Melanocyte of skin (primary cell): ENCODE measurements around the genes XRCC6 and NFAM1.

DNA sequence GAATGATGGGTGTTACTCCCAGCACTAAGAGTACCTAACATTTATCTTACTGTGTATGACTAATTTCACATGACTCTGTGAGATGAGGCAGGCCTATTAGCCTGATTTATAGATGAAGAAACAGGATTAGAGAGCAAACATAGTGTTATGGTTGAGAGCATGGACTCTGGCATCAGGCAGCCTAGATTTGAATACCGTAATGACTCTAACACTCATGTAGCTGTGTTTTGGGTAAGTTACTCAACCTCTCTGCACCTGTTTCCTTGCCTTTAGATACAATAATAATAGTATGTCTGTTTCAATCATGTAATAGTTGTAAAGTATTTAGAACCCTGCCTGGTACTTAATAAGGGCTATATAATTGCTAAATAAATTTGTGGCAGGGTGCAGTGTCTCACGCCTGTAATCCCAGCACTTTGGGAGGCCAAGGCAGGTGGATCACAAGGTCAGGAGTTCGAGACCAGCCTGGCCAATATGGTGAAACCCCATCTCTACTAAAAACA is 2.8 kb downstream of the ACO2 start:
- CAGE, long polyA plus RNA, 2 experiments, result no peak in any of the 2 experiments

- CAGE, long polyA plus RNA, 2 experiments, result no peak in any of the 2 experiments
These were observed 13.5 kb downstream of the ACO2 start for GRCh38 chr22:41482172-41483053.

- CAGE, long polyA plus RNA, 2 experiments, result start-site peak on the plus strand in 2 of 2 experiments, at chr22:41621290-41622083 at its widest, 83 to 6,878 reads per replicate
These were observed at the start of gene XRCC6 for GRCh38 chr22:41621124-41622209. TSS of gene XRCC6 (plus strand) at chr22:41621295.

- CAGE, long polyA plus RNA, 2 experiments, result no peak in any of the 2 experiments
These were observed 29.8 kb downstream of the SREBF2 start for GRCh38 chr22:41862581-41863318.

DNA sequence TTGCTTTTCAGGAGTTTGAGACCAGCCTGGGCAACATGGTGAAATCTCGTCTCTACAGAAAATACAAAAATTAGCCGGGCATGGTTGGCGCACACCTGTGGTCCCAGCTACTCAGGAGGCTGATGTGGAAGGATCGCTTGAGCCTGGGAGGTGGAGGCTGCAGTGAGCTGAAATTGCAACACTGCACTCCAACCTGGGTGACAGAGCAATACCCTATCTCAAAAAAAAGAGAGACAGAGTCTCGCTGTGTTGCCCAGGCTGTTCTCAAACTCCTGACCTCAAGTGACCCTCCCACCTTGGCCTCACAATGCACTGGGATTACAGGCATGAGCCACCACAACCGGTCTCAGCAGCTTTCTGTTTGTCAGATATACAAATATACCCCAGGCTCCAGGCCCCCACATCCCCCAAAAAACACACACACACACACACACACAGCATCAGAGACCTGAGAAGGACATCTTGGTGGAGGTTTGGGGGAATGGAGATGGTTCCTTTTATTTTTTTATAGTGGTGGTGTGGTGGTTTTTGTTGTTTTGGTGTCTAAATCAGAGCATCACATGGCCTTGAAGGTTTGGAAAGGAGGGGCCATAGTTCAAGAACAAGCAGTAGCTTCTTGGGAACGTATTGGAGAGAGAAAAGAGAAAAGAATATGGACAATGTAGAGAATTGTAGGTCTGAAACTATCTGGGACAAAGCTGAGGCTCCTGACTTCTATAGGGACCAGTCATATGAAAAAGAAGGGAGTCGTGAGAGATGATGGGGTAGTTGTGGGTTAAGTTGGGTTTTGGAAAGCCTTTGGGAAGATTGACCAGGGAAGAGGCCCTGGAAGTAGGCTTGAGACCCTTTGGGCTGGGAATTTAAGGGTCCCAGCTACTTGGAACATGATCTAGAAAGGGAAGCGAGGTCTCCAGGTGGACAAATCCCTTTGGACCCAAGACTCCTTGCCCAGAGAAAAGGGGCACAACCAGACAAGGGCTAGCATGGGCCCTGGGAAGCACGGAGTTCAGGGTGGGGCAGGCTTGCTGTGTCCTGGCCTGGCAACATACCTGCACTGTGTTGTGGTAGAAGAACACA is 32.2 kb downstream of the SREBF2 start:
- CAGE, long polyA plus RNA, 2 experiments, result no peak in any of the 2 experiments

DNA sequence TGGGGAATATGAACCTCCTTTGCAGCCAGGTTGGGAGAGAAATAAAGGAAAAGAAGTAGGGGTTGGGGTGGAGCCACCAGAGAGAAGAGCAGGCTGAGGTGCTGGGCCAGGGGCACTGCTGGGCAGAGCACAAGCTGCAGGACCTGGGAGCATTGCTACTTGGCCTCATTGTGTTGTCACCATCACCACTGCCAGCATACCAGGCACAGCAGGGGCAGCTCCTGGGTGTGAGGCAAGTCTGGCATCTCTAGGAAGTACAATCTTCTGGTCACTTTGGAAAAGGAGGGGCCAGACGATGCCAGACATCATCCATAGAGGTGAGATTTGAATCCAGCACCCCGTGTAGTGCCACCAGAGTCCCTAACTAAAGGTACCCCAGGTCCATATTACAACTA is 11.2 kb downstream of the NAGA start:
- CAGE, long polyA plus RNA, 2 experiments, result no peak in any of the 2 experiments

DNA sequence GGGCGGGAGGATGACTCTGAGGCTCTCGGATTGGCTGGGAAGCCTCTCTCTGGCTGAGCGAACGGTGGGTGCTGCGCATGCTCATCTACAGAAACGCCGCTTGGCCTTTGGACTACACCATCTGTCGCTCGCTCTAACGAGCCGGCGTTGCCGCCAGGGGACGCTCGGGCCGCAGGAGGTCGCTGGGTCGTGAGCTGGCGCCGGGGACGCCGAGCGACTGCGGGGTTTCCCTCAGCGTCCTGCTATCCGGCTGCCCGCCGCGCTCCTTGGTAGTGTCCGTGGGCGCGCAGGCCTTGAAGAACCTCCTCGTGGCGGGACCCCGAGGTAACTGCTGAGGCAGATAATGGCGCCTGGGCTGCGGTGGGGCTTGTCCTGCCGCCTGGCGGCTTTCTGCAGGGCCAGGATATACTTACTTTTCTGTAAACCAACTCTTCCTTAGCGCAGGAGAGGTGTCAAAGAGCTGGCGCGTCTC is 322 bp upstream of the NDUFA6 start:
- CAGE, long polyA plus RNA, 2 experiments, result no peak in any of the 2 experiments

DNA sequence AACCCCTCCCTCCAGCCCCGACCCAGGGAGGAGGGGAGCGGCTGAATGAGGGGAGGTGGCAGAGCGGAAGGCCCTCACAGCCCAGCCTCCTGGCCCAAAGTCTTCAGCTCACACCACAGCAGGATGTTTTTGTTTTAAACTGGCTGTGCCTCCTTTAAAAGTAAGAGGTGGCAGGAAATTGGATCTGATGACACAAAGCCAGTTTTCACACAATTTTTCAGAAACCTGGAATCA is 44.3 kb upstream of the TCF20 start:
- CAGE, long polyA plus RNA, 2 experiments, result no peak in any of the 2 experiments

DNA sequence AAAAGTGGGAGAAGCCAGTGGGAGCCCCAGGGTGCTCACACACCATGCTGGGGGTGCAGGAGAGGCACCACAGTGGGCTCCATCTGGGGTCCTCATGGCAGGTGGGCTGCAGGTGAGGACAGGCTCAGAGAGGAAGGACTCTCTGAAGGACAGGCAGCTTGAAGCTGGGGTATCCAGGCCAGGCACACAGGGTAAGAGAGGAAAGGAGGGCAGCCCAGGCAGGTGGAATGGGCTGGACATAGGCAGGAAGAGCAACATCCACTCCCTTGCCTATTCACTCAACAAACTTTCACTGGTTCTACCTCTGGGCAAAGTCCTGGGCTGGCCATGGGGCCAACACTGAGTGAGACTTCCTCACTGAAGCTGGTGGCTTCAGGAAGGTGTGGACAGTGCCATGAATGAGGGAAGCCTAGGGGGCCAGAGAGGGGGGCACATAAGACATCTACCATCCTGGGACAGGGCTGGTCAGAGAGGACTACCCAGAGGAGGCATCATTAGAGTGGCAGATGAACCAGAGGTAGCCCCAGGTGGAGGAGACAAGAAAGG is 44.9 kb upstream of the TCF20 start:
- CAGE, long polyA plus RNA, 2 experiments, result no peak in any of the 2 experiments

DNA sequence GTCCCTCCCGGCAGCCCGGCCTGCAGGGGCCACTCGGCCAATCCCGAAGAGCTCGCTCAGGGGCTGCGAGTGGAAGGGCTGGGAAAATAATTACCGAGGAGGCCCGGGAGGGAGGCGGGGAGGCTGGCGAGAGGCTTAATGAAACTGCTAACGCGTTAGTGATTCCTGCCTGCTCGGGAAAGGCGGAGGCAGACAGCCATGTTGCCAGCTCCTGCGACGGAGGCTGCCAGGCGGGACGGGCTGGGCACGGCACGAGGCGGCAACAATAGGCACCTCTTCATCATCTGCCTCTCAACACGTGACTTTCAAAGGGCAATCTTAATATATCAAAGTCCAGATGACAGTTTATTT is 68.0 kb upstream of the TCF20 start:
- CAGE, long polyA plus RNA, 2 experiments, result no peak in any of the 2 experiments

- CAGE, long polyA plus RNA, 2 experiments, result no peak in any of the 2 experiments
These were observed at the start of gene NFAM1 for GRCh38 chr22:42431369-42432727. TSS of gene NFAM1 (minus strand) at chr22:42432403.

DNA sequence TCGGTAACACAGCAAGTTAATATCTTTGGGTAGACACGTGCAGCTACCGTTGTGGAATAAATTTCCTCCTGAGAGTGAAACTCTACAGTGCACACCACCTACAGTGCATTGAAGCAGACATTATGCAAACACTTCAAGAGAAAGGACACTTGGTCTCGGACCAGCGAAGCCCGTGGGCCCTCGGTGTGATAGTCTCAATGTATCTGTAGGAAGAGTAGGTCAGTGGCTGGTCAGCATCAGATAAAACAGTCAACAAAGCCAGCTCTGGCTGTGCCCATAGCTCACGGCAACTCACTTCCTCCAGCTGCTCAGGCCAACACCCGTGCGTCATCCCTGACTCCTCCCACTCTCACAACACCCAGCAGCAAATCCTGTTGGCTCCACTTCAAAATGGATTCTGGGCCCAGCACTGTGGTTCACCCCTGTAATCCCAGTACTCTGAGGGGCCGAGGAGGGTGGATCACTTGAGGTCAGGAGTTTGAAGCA is 14.4 kb upstream of the SERHL2 start:
- CAGE, long polyA plus RNA, 2 experiments, result no peak in any of the 2 experiments

DNA sequence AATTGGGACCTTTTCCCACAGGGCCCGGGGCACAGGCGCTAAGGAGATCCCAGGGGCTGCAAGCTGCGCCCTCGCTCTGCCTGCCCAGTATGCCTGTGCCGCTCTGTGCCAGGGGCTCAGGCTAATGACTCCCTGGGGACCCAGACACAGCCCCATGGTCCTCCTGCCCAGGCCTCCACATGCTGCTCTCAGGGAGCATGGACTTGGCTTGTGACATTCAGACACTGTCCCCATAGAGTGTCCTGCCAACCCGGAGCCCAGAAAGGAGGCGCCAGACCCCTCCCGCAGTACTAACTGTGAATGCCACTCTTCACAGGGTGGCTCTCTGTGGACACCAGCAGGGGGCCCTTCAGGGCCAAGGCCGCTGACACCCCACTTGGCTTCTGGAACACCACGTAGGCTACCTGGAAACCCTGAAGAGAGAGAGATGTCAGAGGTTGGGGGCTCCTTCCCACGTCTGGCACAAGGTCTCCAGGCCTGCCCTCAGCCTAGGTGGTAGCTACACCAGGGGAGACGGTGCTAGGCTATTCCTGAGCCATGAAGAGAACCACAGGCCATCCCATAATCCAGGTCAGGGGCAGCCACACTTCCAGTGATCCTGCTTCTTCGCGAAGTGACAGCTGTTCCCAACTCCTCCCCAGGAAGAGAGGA is 23.1 kb downstream of the SERHL2 start:
- CAGE, long polyA plus RNA, 2 experiments, result no peak in any of the 2 experiments

DNA sequence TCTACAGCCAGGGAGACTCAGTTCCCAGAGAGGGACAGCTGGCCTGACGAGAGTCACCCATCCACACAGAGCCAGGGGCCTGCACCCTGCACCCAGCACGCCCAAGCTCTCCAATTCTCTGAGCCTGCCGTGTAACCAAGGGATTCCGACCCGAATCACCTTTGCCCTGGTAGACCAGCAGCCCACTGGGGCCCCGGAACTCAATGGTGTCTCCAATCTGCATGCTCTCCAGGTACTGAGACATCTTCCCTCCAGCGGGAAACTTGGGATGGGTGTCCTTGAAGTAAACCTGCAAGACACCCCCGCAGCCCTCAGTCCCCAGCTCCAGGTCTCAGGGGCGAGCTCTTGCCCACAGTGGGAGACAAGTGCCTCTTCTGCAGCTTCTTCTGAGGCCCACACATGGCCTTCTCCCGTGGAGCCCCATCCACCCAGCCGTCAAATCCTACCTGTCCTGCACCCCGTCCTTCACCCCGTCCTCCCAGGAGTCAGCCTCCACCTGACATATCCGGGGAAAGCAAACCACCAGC is 12.3 kb downstream of the ATP5MGL start:
- CAGE, long polyA plus RNA, 2 experiments, result no peak in any of the 2 experiments

DNA sequence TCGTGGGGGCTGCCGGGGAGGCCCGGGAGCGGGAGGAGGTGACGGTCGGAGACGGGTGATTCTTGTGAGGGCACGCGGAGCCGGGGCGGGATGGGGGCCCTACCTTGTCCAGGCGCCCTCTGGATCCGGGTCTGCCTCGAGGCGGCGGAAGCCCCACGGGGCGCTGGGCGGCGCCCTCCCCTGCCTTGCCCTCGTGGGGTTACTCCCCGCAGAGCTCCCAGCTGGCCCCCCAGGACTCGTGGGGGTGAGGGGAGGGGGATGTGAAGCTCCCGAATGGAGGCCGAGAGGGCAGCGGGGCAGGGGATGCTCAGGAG is 13.3 kb upstream of the CYB5R3 start:
- CAGE, long polyA plus RNA, 2 experiments, result no peak in any of the 2 experiments

- CAGE, long polyA plus RNA, 2 experiments, result no peak in any of the 2 experiments
These were observed 53.7 kb downstream of the ARFGAP3 start for GRCh38 chr22:42803283-42803914.

DNA sequence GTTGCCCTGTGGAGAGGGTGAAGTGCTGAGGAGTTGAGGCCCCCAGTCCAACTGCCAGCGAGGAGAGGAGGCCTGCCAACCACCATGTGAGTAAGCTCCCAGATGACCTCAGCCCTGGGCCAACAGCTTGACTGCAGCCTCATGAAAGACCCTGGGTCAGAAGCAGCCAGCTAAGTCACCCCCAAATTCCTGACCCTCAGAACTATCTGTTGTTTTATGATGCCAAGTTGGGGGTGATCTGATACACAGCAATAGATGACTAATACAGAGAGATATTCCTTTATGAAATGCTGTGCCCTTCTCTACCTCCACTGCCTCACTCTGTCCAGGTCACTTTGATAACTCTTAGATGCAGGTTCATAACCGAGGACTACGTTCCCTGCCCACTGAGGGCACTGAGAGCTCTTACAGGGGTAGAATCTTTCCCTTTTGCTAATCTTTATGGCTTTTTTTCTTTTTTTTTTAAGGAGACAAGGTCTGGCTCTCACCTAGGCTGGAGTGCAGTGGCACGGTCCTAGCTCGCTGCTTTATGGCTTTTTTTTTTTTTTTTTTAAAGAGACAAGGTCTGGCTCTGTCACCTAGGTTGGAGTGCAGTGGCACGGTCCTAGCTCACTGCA is 7.9 kb downstream of the ARFGAP3 start:
- CAGE, long polyA plus RNA, 2 experiments, result no peak in any of the 2 experiments

DNA sequence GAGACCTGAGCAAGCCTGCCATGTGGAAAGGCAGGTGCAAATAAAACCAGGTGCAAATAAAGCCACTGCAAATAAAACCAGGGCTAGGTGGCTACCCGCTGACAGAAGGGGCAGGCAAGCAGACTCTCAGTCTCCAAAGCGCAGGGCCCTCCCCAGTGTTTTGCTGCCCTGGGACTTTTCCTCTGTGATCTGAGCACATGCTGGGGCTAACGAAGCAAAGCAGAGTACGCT is 22.5 kb upstream of the ARFGAP3 start:
- CAGE, long polyA plus RNA, 2 experiments, result no peak in any of the 2 experiments

DNA sequence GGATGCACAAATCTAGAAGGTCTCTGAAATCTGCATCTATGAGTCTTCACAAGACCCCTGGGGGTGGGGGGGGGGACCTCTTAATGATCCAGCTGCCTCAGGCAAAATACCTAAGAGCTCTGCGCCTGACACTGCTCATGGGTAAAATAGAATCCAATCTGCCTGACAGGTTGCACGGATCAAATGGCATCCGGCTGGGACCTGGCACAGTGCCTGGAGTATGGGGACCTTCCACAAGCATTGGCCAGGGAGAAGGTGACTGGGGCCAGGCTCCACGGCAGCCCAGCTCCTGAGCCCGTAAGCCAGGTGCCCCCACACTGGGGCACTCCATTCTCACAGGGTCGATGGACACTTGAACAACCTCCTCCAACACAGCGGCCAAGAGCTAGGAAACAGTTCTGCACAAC is 67.3 kb downstream of the PACSIN2 start:
- CAGE, long polyA plus RNA, 2 experiments, result no peak in any of the 2 experiments

- CAGE, long polyA plus RNA, 2 experiments, result no peak in any of the 2 experiments
These were observed 42.6 kb downstream of the PACSIN2 start for GRCh38 chr22:42972086-42973066.